Measurements from ENCODE around the genes CNIH4 and EPHX1.

DNA sequence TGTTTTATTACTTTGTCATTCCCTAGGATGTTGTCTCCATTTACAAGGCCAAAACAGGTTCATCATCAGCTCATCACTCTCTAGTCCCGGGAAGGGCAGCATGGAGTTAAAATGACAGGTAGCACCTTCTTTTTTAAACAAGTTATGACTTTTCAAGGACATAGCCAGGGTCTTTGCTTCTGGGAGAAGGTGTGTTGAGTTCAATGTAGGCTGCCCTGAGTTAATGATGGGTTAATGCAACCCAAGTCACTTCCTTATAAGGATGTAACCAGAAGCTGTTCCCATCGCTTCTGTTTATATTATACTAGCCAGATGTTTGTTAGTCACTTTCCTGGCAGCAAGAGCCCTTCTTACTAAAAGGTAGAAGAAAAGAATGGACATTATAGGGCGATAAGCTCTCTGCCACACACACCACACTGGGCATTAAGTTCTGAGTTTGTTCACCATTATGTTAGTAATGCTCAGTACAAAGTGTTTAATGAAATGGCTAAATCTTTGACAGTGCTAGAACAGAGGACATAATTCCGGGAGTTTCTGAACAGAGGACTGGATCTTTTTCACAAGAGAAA is 40.8 kb downstream of the DEGS1 start:
- PRO-cap: no peak
- RRBS: no CpG with 5 or more reads among the region's 4 CpGs

GRCh38 chr1:224356640-224357766 is at the start of gene CNIH4:
Gene CNIH4, plus strand, starts transcription at chr1:224356879.
- PRO-cap: unidirectional peak, plus-strand start at chr1:224356811; unidirectional peak, plus-strand start at chr1:224356899; bidirectional peak, plus-strand start at chr1:224357555, minus-strand start at chr1:224357518
- RRBS: 1% methylated on average over 39 of the region's 82 CpGs

GRCh38 chr1:224385472-224386276 is 29.0 kb downstream of the CNIH4 start:
- PRO-cap: no peak
- RRBS: no CpG with 5 or more reads among the region's 3 CpGs

GRCh38 chr1:224434462-224434628 is 252 bp downstream of the WDR26 start:
- PRO-cap: no peak
- RRBS: 6% methylated on average over 3 of the region's 12 CpGs

DNA sequence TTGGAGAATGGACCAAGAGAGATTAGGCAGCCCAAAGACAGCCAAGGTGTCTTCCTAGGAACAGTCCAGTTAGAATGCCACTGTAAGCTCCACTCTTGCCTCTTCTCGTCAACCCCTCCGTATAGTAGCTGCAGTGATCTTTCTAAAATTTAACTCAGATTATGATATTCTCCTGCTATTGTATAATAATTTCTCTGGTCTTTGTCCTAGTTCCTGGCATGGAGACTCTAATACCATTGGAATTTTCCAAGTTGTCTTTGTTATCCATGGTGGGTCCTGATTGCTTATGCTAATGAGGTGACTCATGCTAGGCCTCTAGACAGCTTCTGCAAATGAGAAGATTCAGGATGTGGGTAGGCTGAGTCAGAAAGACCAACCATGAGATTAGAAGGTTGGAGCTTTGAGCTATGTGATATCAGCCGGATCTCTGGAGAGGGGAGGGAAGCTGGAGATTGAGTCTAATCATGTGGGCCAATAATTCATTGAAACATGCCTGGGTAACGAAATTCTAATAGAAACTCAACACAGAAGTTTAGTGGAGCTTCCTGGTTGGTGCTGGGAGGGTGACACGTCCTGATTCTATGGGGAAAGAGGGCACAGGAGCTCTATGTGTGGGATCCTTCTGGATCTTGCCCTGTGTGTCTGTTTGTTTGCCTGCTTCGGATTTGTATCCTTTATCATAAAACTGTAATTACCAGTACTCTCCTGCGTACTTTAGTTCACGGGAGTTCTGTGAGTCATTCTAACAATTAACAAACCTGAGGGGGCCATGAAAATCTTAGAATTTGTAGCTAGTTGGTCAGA is 73.2 kb upstream of the CNIH3 start:
- PRO-cap: no peak
- RRBS: no CpG with 5 or more reads among the region's 8 CpGs

DNA sequence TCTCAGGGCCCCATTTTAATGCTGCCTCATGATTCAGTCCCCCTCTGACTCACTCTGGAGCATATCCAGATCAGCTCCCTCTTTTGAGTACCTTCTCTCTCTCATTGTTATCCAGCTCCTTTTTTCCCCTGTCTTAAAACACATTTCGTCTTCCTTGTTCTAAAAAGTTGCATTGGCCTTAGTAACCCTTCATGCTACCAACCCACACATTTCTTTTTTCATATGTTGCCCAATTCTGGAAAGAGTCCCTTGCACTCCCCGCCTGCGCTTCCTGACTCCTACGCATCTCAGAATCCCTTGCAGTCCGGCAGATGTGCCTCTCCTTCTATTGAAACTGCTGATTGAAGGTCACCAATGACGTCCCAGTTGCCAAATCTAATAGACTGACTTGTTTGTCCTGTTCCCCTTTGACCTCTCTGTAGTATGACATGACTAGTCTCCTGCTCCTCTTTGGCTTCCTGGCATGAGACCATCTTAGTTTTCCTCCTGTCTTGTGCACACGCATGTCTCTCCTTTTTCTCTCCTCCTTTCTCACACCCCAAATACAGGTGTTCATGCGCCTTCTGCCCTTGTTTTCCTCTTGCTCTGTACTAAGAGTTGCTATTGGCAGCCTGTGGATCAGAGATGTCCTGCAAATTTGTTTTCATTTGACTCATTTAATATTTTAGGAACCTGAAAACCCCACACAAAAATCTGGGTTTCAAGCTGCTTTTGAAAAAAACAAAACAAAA is 92.3 kb downstream of the CNIH3 start:
- PRO-cap: no peak
- RRBS: no CpG with 5 or more reads among the region's 8 CpGs

DNA sequence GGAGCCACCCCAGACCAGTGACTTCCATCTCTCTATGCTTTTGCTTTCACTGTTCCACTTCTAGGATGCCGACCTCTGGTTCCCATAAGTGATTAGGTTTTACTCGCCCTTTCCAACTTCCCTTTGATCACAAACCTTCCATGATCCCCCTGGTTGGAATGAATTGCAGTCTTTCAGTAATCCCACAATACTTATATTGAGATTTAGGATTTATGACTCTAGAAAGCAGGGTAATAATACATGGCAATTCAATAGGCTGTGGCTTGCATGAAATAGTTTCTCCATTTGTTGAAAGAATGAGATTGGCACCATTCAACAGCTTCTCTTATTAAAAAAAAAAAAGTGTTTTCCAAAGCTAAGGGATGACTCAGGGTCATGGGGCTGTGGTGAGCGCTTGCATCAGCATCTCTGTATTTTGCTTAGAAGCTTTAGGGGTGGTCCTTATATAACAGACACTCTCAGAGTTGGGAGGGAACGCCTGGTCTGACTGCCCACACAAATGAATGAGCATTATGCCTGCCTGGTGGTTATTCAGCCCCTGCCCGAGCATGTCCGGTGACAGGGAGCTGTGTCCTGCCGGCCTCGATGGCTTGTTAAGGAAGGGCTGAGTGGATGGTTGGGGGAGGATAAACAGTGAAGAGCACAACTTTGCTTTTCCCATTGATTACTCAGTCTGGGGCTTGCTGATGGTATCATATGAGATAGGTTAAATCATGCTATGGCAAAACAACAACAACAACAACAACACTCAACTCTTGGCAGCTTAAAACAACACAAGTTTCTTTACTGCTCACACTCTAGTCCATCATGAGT is 110.6 kb downstream of the CNIH3 start:
- PRO-cap: no peak
- RRBS: no CpG with 5 or more reads among the region's 8 CpGs

- PRO-cap: no peak
- RRBS: no CpG with 5 or more reads among the region's 9 CpGs
These were observed 117.2 kb downstream of the CNIH3 start for GRCh38 chr1:224733203-224733830.

- PRO-cap: no peak
- RRBS: no CpG with 5 or more reads among the region's 12 CpGs
These were observed 14.9 kb downstream of the LBR start for GRCh38 chr1:225412698-225413506.

DNA sequence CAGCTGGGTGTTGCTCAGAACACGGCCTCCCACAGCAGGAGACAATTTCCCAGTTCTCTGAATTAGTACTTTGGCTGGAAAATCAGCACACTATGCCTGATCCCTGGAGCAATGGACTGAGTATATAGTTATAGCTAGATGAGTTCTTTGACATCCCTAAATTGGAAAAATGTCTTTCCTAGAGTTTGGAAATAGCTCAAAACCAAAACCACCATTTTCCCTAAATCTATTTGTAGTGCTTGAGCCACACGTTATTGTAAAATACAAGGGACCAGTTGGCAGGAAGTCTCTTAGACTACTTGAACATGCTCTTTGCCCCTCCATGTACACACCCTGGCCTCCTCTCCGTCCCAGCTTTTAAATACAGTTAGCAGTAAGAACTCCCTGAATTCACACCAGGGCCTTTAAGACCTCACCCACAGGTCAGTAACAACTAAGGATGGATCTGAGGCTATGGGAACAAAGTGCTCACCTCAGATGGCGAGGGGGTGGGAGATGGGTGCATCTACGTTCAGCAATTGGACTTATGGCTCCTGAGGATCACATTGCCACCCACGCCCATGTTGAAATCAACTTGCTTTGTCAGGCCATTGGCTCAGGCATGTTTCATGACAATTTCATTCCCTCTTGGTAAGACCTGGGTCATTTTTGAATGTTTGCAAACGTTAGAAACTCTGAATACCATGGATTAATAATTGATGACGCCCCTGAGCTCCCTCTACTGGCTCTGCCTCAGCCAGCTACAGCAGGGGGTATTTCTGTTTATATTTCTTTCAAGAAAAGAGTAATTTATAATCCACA is 13.4 kb upstream of the LBR start:
- PRO-cap: no peak
- RRBS: no CpG with 5 or more reads among the region's 8 CpGs

GRCh38 chr1:225449113-225449819 is 21.4 kb upstream of the LBR start:
- PRO-cap: no peak
- RRBS: no CpG with 5 or more reads among the region's 18 CpGs

DNA sequence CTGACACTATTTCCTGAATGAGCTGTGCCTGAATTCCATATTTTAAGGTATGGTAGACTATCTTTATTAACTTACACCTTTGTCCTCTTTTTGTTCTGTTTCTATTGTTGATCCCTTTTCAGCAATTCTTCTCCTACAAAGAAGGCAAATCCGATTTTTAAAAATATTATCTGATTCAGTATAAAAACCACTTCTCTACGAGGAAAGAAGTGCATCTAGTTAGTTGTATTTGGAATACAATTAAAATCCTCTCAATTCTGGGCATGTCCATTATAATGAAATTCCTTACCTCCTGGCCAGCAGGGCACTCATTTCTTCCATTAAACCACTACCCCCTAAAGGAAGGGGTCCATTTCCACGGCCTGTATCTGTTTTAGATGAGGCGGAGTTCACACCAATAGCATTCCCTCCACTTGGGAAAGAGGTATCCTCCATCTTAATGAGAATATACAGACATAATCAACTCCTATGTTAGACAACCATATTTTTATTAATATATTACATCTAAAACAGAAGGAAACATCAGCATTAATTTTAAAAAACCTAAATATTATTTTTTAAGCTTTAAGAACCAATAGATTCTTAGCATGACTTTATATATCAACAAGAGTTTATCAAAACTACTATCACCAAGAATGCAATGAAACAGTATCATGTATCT is 84.9 kb upstream of the LBR start:
- PRO-cap: no peak
- RRBS: no CpG with 5 or more reads among the region's 4 CpGs

GRCh38 chr1:225554829-225555238 is 98.1 kb downstream of the ENAH start:
- PRO-cap: no peak
- RRBS: no CpG with 5 or more reads among the region's 3 CpGs

GRCh38 chr1:225700903-225701548 is 48.1 kb upstream of the ENAH start:
- PRO-cap: no peak
- RRBS: no CpG with 5 or more reads among the region's 6 CpGs

GRCh38 chr1:225809833-225810706 is at the start of gene EPHX1:
Gene EPHX1, plus strand, starts transcription at chr1:225810124.
- PRO-cap: bidirectional peak, plus-strand start at chr1:225810124, minus-strand start at chr1:225809941
- RRBS: 2% methylated on average over 20 of the region's 86 CpGs

DNA sequence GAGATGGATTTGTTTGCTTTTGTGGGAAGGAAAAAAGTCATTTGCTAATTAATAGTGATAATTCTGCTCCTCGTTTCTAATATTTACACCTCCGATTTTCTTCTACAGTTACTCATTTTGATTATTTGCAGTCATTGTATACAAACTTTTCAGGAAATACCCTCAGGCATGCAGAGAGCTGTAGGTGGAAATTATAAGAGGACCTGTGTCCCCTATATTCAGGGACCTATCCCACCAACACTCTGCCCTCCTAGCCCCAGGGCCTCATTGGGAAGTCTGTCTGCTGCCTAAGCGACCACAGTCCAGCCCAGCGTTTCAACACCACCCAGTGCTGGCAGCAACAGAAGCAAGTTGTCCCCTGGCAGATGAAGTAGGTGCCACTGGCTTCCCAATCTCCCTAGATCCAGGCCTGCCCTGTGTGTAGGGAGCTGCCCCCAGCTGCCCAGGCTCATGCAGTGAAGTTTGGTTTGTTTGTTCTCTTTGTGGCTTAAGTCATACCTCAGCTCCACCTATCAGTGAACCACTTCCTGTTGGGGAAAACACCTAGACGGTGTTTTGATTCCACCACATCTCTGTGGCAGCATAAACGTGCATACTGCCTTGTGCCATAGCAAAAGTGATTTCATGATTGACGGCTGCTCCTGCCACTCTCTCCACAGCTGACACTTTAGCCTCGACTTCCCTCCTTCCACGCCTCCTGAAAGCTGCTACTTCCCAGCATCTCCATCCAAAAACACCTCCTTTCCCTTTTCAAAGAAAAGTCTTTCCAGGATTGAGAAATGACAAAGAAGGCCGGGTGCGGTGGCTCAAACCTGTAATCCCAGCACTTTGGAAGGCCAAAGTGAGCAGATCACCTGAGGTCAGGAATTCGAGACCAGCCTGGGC is 8.1 kb upstream of the LEFTY1 start:
- PRO-cap: no peak
- RRBS: no CpG with 5 or more reads among the region's 12 CpGs

GRCh38 chr1:225899192-225899926 is 10.4 kb upstream of the LEFTY1 start:
- PRO-cap: no peak
- RRBS: no CpG with 5 or more reads among the region's 3 CpGs

- PRO-cap: no peak
- RRBS: no CpG with 5 or more reads among the region's 7 CpGs
These were observed 4.1 kb downstream of the PYCR2 start for GRCh38 chr1:225919834-225920560.

- PRO-cap: no peak
- RRBS: no CpG with 5 or more reads among the region's 12 CpGs
These were observed 425 bp upstream of the PYCR2 start for GRCh38 chr1:225924573-225924776.

- PRO-cap: no peak
- RRBS: no CpG with 5 or more reads among the region's 7 CpGs
These were observed 58.1 kb downstream of the H3-3A start for GRCh38 chr1:226120680-226121034.